H7 (cell line): ENCODE results near the genes NUDT9, PKD2 and HERC3.

DNA sequence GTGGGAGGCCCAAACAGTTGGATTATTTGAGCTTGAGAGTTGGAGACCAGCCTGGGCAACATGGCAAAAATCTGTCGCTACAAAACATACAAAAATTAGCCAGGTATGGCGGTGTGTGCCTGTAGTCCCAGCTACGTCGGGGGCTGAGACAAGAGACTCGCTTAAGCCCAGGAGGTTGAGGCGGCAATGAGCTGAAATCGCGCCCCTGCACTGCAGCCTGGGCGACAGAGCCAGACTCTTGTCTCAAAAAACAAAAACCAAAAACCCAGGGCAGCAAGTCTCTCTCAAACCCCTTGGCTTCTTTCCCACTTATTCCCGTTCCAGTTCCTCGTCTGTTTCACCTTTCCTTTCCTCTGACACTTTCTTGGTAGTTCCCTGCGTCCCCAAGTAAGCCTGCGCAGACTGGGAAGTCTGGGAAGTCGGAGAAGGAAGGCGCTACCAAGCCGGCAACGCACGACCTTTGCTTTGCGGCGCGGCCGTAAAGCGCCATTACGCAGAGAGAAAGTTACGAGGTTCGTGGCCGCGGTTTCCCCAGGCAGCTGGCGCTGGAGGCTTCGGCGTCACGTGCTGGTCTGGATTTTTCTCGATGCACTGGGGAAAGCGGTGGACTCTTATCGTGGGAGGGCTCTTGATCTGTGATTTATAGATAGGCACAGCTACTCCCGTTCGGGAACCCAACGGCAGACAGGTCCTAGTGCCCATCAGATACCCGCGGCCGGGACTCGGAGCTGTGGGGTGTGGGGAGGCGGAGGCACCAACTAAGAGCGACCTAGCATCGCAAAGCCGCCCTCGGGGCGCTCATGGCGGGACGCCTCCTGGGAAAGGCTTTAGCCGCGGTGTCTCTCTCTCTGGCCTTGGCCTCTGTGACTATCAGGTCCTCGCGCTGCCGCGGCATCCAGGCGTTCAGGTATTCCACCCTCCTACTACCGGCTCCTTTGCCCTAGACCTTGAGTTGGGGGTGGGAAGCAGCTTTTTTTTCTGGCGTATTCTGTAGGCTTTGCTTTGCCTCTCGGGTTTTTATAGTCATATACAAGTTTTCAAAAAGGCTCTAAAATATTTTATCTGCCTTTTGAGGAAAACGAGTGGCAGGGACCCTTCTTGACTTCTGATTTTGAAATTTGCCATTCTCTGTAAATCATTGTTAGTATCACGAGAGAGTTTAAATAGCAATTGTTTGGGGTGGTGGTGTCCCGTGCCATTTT lies at the start of gene NUDT9:
TSS of gene NUDT9 (plus strand) at position 468 of the 1,202 bp plus-strand sequence.
- RAMPAGE, long total RNA = start-site peak on the plus strand centred at position 487 of the sequence, 25 bp wide, 26 reads

GRCh38 chr4:87476899-87477362 lies 52.2 kb downstream of the SPARCL1 start:
- RAMPAGE, long total RNA = no peak

GRCh38 chr4:87510305-87510989 lies 18.7 kb downstream of the SPARCL1 start:
- RAMPAGE, long total RNA = no peak

DNA sequence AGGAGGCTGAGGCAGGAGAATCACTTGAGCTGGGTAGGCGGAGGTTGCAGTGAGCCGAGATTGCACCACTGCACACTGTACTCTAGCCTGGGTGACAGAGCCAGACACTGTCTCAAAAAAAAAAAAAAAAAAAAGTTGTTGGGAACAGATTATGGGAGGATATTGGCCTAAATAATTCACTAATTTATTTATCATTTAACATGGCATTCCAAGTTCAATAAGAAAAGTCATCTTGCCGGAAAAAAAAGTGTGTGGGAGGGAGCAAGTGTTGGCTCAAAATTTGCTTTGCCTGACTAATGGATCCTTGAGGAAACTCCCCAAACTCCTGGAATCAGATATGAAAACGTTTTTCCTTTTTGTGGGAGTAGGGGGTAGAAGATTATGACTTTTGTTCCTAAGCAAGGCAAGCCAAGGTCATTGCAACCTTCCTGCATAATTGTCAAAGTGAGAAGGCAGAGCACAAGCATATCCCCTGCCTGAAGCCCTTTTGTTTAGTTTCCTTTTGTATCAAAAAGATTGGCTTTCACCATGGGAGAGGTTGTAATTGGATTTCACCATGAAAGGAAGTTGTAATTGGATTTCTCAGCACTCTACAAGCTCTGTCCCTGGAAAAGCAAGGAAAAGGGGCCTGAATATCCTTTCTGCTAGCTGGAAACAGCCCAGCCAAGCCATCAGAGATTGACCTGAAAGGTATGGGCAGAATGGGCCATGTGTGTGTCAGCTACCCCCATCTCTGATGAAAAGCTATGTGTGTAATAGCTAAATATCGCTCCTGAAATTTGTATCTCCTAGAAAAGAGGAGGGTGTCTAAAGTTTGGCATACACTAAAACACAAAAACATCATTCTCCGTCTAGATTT lies 8.8 kb downstream of the SPARCL1 start:
- RAMPAGE, long total RNA = no peak

DNA sequence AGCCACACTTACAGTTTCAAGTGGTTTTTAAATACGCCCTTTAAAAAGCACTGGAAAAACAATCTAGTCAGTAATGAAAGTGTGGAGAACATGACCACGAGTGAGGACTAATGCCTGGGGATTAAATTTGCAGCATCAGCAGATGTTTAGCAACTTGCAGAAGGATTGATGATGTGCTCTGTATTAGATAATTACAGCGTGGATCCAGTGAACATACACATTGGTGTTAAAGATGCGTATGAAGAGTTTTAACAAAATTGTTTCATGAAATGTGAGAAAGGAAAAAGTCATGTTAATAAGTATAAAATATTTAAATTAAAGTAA lies 5.8 kb downstream of the SPARCL1 start:
- RAMPAGE, long total RNA = no peak

GRCh38 chr4:87677551-87678141 lies 27.6 kb downstream of the DMP1 start:
- RAMPAGE, long total RNA = no peak

GRCh38 chr4:88007168-88007819 lies at the start of gene PKD2:
TSS of gene PKD2 (plus strand) at chr4:88007635.
- RAMPAGE, long total RNA = no peak

GRCh38 chr4:88341035-88341574 lies 37.5 kb upstream of the HERC6 start:
- RAMPAGE, long total RNA = no peak

GRCh38 chr4:88592221-88592802 lies at the start of gene HERC3:
TSS of gene HERC3 (plus strand) at chr4:88592480.
- RAMPAGE, long total RNA = no peak

GRCh38 chr4:88592803-88593701 lies 772 bp downstream of the HERC3 start:
- RAMPAGE, long total RNA = no peak

GRCh38 chr4:88686777-88687481 lies 10.7 kb downstream of the NAP1L5 start:
- RAMPAGE, long total RNA = no peak

DNA sequence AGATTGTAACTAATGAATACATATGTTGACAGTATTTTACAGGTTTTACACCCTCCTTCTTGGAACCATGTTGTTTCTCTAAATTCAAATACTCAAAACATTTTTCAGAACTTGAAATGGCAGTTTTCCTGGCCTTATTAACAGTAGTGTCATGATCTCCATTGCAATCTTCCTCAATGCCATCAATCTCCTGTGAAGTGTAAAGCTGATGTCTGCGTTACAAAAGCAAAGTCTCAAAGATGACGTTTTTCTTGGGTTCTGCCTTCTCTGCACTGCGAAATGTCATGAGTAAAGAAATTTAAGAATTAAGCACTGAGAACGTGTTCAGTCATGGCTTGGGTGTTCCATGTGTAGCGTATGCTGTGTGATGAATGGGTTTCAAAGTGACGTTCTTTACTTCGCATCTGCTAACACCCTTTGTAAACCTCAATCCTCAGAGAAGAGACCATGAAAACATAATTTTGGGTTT lies 1.1 kb downstream of the NAP1L5 start:
- RAMPAGE, long total RNA = no peak

DNA sequence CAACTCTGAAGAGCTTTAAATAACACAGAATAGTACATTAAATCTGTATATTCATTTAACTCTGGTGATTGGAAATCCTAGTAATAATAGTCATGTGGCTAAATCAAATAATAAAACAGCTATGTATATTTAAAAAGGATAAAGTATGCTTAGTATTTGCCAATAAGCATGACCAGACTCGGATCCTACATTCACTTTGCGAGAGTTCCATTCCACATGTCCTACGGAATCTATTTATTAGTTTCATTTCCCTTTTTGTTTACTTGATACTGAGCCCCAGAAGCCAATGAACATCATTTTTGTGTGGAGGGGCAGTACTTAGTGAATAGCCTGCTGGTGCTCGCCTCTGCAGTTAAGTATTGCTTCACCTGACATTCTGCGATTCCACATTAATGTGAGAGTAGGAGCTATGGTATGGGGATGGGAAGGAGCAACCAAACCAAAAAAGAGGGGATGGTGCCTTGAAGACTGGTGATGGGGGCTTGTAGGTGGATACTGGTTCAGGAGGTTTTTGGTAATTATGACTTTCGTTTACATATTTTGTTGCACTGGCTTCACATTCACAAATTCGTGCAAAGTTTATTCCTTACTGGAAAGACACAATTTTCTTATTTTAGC lies 58.6 kb upstream of the NAP1L5 start:
- RAMPAGE, long total RNA = no peak

GRCh38 chr4:88773572-88774576 lies 76.2 kb upstream of the NAP1L5 start:
- RAMPAGE, long total RNA = no peak

DNA sequence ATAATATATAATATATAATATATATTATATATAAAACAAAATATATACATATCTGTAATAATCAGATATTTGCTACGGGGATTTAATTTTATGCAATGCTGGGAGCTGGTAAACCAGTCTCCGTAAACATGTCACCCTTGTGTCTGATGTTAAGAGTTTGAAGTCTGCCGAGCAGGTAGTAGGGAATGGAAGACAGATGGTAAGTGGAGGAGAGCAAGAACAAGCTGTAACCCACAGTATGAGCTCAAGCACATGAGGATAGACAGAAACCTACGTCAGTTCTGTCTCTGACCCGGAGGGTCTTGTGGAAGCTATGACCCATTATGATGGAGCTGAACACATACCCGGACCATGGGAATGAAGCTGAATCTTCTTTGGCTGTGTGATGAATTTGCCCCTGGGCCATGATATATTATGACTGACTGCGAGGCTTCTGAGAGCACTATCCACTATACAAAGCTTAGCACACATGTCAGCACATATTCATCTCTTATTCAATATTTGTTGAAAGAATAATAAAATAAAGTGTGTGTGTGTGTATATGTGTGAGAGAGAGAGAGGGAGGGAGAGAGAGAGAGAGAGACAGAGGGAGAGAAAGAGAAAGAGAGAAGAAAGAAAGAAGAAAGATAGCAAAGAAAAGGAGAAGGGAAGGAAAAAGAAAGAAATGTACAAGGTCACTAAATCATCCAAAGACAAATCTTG lies 46.3 kb downstream of the TIGD2 start:
- RAMPAGE, long total RNA = no peak

DNA sequence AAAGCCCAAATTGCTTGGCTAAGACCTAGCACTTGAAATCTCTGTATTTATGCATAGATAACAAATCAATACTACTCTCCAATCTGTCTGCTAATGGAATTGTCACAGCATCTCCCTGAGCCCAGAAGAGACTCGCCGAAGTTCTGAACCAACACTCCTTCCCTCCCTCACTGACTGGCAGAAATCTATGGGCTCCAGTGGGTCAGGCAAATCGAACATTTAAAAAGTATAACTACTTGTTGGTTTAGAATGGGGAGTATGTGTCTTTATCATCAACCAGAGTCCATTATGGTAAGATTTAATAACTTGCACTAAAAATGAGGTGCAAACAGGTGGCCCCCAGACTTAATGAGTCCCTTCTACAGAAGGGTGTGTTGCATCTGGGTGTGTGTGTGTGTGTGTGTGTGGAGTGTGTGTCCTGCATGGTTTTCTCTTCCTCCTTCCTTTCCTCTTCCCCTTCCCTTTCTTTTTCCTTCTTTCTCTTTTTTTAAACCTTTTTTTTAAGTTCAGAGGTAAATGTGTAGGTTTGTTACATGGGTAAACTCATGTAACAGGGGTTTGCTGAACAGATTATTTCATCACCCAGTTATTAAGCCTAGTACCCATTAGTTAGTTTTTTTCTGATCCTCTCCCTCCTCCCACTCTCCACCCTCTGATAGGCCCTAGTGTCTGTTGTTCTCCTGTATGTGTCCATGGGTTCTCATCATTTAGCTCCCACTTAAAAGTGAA lies 53.7 kb downstream of the GPRIN3 start:
- RAMPAGE, long total RNA = no peak

DNA sequence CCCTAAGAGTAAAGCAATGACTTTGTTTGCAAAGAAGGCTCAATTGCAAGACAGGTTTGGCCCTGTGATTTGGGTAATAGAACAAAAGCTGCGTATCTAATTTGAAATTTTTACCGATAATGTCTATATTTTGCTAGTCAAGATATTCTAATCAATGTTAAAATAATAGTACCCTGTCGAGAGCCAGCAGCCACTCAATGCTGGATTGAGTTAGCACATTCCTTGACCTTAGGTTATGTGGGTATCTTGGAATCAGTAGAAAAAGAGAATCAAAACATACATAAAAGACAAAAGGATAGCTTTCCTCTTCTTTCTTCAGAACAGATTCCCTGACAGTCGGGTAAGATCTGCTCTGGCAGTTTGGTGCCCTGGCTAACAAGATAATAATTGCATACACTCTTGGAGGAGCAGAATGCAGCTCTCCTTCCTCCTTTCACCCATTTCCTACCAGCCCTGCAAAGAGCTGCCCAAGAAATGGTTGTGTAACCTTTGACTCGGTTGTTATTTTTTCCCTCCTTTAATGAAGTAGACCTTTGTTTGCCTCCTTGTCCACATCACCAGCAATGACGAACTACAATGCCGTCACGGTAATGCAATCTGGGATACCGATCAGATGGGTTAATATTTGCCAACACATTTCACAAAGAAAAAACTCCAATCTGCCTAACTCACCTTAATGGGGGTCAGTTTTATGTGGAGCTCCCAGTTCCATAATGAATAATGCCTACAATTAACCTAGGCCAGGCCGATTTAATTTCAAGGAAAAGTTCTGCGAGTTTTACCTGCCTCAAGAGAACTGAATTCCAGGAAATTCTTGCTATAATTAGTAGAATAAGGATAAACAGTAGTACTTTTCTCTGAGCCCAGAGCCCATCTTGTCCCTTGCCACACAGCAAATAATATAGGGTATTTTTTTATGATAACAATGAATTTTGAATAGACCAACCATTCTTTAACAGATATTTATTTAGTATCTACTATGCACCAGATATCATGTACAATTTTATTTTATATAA lies 32.1 kb downstream of the GPRIN3 start:
- RAMPAGE, long total RNA = no peak

- RAMPAGE, long total RNA = no peak
Observed at GRCh38 chr4:89283648-89284198, 23.9 kb downstream of the GPRIN3 start.

GRCh38 chr4:89297532-89298697 lies 9.7 kb downstream of the GPRIN3 start:
- RAMPAGE, long total RNA = no peak

DNA sequence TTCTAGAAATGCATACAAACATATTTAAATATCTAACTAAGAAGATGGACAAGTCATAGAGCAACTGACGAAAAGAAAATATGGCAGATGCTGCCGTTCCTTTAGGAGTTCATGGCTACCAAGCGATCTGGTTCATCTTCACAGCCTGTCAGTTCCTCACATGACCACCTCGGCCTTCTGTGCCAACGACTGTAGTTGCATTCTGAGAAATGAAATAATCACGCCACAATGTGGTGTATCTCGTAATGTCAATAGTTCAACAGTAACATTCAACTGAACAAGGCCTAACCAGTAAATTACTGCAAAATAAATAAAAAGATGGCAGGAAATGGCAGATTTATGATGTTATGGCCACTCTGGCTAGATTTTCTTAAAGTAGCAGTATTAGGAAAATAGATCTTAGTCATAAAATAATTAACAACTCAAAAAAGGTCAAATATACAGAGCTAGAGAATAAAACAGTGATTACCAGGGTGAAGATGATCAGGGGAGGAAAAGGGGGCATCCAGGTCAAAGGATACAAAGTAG lies 4.4 kb downstream of the GPRIN3 start:
- RAMPAGE, long total RNA = no peak